ENCODE measurements around a stretch of chr17.

DNA sequence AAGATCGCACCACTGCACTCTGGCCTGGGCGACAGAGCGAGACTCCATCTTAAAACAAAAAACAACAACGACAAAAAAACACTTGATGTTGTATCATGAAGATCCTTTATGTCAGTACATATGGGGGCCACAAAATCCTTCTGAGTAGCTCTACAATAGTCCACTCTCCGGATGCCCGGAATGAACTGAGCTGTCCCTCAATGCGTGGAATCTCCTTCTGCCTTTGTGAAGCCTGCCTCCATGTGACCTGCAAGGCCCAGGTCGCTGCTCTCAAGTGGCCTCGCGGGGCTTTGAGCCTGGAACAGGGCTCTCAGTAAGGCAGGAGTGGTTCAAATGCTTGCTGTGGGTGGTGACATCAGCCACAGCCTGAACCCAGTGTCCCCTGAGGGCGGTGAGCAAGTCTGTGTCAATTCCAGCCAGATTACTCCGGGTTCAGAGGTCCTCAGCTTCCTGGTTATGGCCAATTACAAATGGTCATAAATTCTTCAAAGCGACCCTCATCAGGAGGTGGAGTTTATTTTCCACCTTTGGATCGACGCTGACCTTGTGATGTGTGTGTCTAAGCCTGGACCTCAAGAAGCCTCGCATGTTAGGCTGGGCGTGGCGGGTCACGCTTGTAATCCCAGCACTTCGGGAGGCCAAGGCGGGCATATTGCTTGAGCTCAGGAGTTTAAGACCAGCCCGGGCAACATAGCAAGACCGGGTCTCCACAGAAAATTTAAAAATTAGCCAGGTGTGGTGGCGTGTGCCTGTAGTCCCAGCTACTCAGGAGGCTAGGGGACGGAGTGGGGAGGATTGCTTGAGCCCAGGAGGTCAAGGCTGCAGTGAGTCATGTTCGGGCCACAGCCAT, 17.4 kb downstream of the LGALS3BP start:
- PRO-cap, result no peak

DNA sequence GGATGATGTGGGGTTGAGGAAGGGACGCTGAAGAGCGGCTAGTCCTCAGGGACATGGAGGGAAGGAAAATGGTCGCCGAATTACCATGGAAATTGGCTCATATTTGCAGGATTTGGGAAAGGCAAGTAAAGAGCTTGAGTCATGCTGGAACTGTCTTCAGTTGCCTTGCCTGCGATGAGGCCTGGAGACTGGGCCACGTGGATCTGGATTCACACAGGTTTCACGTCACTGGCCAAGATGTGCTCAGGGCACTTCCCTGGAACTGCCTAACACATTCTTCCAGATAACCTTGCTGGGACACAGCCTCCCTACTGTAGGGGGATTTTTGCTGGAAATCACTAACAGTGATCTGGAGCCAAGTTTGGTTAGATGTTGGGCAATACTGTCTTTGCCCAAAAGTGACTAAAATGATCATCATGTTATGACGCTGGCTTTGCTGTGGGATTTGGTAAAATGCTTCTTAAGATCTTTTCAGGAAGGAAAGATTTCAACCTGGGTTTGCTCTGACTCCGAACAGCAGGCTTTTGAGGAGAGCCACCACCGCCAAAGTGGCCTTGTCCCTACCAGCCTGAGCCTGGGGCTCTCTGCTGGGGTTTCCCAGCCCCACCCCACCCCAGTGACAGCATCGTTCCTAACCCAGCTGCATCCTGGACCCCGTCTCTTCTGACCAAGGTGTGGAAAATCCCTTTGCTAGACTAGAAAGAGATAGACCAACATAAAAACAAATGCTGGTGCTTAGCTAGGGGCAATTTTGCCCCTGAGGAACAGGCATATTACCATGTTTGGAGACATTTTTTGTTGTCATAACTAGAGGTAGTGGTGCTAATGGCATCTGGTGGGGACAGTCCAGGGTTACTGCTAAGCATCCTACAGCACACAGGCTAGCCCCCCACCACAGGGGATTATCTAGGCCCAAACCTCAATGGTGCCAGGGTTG, 14.7 kb downstream of the C1QTNF1 start:
- PRO-cap, result no peak

DNA sequence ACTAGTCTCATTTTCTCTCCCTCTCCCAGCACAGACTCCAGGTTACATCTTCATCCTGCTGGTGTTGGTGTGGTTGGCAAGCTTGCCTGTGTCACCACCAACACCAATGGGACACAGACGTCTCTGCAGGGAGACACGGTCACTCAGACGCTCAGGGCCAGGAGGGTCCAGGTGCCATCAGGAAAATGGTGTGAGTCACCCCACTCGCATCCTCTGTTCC, 177.9 kb downstream of the RBFOX3 start:
- PRO-cap, result no peak

DNA sequence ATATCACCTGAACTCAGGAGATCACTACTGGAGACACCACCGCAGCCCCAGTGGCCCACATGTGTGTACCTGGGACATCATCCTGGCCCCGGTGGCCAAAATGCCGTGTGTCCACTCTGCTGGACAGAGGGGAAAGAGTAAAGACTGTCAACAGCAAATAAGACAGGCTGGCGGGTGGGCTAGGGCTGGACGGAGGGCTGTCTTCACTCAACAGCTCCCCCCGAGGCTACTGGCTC, 140.7 kb downstream of the RBFOX3 start:
- PRO-cap, result unidirectional peak, plus-strand start at position 171 of the sequence

- PRO-cap, result no peak
Measured at GRCh38 chr17:79572996-79573227, 37.9 kb downstream of the RBFOX3 start.

DNA sequence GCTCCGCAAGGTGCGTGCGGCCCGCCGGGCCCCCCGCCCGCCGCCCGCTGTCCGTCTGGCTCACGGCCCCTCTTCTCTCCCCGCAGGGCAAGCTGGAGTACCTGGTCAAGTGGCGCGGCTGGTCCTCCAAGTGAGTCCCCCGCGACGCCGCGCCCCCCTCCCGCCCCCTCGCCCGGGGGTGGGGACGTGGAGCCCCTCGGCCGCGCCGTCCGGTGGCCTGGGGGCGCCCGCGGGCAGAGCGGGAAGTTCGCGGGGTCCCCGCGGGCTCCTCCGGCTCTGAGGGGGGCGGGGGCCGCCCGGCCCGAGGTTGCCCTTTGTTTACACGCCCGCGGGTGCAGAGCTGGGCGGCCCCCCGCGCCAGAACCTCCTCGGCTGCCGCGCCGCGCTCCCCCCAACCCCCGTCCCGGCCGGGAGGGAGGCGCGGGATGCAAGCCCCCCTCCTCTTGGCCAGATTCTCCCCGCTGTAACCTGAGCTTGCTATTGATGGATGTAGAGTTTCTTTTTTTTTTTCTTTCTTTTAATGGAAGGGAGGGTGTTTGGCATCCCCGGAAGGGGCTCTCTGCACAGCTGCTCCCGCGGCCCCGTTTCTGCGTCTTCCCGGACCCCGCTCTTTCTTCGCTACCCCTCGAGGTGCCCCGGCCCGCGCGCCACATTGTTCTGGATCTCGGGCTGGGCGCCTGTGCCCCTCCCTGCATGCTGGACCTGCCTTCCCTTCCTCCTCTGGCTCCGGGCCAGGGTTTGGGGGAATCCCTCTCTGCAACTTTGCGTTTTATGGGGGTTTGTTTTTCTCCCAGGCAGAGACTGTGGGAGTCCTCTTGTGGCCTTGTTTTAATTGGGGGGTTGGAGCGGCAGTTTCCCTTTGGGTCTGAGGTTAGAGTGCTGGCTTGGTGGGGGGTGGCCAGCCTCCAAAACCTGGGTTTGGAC, 612 bp downstream of the CBX2 start:
- PRO-cap, result no peak

- PRO-cap, result no peak
Measured at GRCh38 chr17:79786326-79787055, 8.5 kb downstream of the CBX2 start.

GRCh38 chr17:79804153-79804829, 7.4 kb upstream of the CBX8 start:
- PRO-cap, result no peak

- PRO-cap, result no peak
Measured at GRCh38 chr17:79819464-79819805, 19.8 kb downstream of the CBX4 start.

DNA sequence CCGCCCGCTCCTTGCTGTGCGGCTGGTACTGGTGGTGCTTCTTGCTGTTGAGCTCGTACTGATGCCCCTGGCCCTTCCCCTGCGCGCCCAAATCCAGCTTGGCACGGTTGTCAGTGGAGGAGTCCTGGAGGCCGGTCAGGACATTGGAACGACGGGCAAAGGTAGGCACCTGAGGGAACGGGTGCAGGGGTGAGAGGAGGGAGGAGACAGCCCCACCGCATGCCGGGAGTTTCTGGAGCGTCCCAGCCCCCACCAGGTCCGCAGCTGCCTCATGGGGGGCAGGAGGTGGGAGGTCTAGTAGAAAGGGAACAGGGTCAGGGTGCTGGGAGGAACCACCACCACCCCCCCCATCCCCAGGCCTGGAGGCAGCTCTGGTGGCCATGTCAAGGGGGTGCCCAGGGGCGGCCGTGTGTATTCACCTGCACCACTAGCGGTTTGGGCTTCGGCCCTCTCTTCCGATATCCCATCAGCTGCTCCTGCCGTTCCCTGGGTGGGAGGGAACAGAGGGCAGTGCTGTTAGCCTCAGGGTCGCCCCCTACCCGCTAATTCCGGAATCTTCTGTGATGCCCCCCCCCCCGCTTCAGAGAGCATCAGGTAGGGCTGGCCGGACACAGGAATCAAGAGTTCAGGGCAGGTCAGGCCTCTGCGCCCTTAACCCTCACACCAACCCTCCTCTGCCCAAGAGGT, 3.9 kb downstream of the CBX4 start:
- PRO-cap, result no peak

DNA sequence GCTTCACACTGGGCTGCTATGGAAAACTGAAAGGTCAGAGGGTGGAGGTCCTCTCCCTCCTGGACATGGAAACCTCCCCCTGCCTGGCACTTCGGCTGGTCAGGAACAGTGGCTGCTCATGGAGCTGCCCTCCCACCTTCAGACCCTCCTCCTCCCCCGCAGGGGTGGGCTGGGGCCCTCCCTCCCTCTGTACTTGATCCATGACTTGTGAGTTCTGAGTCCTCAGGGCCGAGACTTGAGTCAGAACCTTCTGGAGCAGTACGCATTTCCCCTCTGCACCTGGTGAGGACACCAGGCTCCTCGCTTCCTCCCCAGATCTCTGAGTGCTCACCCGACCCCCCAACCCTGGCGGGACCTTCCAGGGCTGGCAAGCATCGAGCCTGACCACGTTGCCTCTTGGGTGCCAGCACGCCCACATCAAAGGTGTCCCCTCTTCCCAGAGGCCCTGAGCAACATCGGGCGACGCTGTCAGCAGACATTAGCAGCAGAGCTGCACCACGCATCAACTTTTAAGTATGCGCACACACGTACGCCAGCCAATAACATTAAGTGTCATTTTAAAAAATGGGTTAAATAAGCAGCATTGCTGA, 98.2 kb downstream of the TBC1D16 start:
- PRO-cap, result bidirectional peak, plus-strand start at position 314 of the sequence, minus-strand start at position 195 of the sequence

GRCh38 chr17:79947426-79948046, 88.1 kb downstream of the TBC1D16 start:
- PRO-cap, result no peak

- PRO-cap, result no peak
Measured at GRCh38 chr17:80018935-80019707, 16.6 kb downstream of the TBC1D16 start.

DNA sequence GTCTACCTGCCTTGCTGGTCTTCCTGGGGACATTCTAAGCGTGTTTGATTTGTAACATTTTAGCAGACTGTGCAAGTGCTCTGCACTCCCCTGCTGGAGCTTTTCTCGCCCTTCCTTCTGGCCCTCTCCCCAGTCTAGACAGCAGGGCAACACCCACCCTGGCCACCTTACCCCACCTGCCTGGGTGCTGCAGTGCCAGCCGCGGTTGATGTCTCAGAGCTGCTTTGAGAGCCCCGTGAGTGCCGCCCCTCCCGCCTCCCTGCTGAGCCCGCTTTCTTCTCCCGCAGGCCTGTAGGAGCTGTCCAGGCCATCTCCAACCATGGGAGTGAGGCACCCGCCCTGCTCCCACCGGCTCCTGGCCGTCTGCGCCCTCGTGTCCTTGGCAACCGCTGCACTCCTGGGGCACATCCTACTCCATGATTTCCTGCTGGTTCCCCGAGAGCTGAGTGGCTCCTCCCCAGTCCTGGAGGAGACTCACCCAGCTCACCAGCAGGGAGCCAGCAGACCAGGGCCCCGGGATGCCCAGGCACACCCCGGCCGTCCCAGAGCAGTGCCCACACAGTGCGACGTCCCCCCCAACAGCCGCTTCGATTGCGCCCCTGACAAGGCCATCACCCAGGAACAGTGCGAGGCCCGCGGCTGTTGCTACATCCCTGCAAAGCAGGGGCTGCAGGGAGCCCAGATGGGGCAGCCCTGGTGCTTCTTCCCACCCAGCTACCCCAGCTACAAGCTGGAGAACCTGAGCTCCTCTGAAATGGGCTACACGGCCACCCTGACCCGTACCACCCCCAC, 3.1 kb downstream of the GAA start:
- PRO-cap, result no peak

- PRO-cap, result no peak
Measured at GRCh38 chr17:80138927-80139466, 7.9 kb downstream of the EIF4A3 start.

DNA sequence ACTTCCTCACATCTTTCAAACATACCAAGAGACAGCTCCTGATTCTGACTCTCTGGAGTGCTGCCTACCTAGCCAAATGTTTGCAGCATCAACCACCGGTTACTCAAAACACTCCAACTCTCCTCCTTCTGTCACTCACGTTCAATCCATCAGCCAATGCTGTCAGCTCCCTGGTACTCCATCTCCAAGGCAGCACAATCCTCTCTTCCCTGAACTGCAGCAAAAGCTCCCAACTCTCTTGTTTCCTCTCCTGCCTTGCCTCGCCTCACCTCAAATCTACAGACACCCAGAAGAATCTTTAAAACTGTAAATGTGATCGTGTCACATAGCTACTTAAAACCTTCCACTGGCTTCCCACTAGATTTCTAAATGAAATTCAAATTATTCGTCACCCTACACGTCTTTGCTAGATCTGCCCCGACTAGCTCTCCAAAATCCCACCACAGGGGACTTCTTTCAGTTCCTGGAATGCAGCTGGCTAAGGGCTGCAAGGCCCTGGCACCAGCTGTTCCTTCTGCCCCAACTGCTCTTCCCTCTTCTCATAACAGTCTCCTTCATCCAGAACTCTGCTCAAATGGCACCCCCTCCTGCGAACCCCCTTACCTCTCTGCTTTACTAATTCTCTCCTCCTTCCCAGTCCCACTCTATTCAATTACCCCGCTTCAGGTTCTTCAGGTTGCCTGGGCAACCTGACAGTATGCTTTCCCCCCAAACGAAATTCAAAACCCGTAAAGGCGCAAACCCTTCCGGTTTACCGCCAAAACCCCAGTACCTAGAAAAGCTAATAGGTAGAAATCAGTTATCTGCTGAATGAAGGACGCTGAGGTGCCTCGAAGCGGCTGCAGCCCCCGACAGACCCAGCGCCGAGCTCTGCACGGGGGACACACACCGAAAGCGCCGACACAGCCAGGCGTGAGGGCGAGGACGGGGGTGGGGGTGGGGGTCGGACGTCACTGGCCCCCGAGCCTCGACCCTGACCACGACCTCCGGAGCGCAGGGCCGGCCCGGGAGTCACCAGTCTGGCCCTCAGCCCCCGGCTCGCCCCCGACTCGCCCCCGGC, 892 bp downstream of the EIF4A3 start:
- PRO-cap, result no peak

- PRO-cap, result no peak
Measured at GRCh38 chr17:80187474-80188165, 17.8 kb downstream of the CARD14 start.

DNA sequence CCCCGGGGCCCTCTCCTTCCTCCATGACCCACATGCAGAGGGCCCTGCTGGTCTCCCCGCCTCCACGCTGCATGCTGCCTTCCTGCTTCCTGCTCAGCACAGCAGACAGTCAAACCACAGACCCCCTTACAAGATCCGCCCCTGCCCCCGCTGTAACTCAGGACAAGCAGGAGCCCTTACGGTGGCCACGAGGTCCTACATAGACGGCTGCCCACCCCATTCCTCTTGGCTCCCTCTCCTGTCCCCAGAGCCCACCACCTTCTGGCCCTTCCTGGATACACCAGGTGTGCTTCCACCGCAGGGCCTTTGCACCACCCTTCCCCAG, 3.9 kb downstream of the RNF213 start:
- PRO-cap, result no peak

- PRO-cap, result no peak
Measured at GRCh38 chr17:80403583-80404147, 11.3 kb upstream of the ENDOV start.

DNA sequence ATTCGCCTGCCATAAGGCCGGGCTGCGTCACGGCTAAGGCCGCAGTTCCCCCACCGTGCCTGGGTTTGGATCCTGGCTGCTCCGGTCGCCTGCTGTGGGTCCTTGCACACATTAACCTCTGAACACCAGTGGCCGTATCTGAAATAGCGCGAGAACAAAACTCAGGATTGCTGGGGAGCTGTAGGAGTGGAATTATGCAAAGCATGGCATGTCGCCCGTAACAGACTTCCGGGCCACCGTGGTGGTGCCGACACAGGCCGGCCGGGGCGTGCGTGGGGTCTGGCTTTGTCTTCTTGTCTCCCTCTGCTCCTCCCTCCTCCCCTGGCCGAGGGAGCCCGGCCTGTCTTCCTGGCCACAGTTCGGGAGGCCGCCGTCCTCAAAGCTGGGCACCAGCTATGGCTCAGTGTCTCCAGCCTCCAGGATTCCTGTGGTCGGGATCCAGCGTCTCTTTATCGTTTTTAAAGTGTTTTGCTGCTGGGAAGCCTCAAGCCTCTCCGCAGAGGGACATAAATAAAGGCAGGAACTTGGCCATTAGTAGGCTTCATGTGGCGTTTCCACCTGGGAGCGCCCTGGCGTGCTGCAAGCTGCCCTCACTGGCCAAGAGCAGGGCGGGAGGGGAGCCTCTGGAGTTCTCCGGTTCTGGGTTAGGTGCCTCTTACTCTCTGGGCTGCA, 21.9 kb upstream of the NPTX1 start:
- PRO-cap, result no peak

Data from pulmonary lymph node (tissue), 1 donor.